Foreskin keratinocyte (primary cell): Measurements from ENCODE around the gene CCDC178.

DNA sequence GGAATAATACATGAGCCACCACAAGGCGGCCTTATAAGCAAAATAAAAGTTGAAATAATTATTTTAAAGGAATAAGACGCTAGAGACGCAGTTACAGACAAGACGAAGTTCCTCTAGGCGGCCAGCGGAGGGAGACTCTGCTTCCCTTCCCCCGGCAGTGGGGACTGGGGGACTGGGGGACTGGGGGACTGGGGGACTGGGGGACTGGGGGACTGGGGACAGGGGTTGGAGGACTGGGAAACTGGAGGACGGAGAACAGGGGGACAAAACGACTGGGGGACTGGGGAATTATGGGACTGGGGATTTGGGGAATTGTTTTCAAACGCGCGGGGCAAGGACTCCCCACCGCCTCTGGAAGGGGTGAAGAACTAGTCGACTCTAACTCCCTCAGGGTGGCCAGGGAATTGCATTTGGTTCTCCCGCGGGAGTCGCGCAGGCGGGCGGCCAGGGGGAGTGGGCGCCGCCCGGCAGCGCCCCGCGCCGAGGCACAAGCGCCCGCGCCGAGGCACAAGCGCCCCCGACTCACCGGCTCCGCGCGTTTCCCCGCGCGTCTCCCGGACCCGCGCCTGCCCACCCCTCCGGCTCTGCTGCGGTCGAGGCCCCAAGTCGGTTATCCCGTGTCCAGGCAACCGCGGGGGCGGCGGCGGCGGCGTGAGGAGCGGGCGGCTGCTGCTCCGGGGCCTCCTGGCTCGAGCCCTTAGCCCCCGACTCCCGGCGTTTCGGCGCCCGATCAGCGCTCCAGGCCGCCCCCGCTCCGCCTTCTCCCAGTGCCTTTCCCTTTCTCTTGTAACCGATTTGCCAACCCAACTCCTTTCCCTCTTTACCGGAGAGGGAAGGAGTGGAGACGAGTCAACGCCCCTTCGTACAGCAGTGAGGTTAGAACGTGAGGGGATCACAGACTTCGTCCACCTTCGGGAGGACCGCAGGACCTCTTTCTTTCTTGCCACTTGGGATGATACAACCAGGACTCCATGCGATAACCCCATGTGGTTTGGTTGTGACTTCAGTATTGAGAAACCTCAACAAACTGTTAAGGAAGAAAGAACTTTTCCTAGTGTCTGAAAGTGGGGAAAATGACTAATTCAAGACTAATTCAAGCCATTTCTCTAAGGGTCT, at the start of gene CCDC178:
TSS of gene CCDC178 (minus strand) at position 595 of the 1,116 bp plus-strand sequence.
- RAMPAGE, total RNA, result no peak

GRCh38 chr18:33584847-33585534, 7.0 kb downstream of the ASXL3 start:
- RAMPAGE, total RNA, result no peak

GRCh38 chr18:34269653-34270140, 45.0 kb upstream of the NOL4 start:
- RAMPAGE, total RNA, result no peak

DNA sequence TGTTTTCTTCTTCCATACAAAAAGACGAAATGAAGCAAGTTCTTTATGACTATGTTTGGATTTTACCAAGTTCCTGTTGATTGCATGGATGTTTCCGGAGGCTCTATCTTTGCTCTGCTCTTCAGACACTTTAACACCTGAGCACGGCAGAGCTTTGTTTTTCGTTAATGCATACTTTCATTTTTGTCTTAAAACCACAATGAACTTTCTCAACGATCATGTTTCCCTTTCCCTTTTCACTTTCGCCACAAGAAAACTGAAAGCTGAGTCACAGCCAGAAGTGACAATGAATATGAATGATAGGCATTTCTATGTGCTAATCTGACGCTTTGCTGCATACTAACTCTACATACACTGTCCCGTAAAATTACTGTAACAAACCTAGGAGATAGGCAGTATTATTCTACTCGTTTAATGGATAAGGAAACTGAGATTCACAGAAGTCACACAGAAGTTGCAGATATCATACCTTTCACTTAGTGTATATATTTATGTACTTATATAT, 150.4 kb downstream of the DTNA start:
- RAMPAGE, total RNA, result no peak

DNA sequence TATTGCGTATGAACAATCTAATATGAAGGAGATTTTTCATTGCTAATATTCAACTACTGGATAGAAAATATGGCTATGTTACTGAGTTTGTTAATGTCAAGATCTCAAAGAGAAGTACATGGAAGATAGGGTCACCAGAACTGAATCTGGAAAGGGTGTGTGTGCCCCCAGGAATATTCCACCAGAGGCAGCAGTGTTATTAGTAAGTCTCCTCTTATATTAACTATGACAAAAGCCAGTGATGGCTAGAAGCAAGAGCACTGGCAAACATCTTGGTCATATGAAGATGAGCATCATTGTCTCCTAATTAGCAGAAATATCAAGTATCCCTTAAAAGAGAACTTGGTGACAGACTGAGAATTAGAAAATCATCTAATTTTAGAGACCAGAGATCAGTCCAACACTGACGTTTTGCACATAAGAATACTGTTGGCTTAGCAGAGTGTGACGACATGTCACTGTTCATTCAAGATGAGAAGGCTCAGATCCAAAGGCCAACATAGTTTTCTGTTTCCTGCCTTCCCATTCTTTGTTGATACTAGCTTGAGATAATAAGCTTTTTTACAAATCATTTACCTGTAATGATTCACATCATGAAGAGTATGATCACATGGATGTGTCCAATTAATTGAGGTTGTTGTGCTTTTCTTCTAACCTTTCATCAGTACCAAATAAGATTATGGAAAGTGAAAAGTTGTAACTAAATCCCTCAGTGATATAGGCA, 44.3 kb downstream of the MAPRE2 start:
- RAMPAGE, total RNA, result no peak

GRCh38 chr18:35243403-35244115, 2.7 kb downstream of the ZNF397 start:
- RAMPAGE, total RNA, result no peak

GRCh38 chr18:35267014-35267691, 22.9 kb downstream of the ZSCAN30 start:
- RAMPAGE, total RNA, result no peak

- RAMPAGE, total RNA, result no peak
These were observed 33.0 kb downstream of the INO80C start for GRCh38 chr18:35464678-35465287.

GRCh38 chr18:35477922-35478980, 19.5 kb downstream of the INO80C start:
- RAMPAGE, total RNA, result no peak

DNA sequence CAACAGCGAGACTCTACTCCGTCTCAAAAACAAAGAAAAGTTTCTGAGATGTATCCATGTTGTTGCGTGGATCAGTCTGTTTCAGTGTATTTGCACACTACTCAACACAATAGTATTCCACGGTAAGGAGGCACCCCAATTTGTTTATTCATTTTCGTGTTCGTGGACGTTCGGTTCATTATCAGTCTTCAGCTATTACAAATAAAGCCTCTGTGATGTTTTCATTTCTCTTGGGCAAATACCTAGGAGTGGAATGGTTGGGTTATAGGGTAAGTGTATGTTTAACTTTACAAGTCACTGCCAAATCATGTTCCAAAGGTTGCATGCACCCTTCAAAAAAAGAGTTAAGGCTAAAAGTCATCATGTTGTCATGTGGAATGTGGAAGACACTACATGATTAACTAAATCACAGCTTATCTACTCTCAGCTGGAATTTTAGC, 15.9 kb downstream of the INO80C start:
- RAMPAGE, total RNA, result no peak

DNA sequence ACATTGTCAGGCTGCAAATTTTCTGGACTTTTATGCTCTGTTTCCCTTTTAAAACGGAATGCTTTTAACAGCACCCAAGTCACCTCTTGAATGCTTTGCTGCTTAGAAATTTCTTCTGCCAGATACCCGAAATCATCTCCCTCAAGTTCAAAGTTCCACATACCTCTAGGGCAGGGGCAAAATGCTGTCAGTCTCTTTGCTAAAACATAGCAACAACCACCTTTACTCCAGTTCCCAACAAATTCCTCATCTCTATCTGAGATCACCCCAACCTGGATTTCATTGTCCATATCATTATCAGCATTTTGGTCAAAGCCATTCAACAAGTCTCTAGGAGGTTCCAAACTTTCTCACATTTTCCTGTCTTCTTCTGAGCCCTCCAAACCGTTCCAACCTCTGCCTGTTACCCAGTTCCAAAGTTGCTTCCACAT, 9.0 kb downstream of the INO80C start:
- RAMPAGE, total RNA, result no peak

DNA sequence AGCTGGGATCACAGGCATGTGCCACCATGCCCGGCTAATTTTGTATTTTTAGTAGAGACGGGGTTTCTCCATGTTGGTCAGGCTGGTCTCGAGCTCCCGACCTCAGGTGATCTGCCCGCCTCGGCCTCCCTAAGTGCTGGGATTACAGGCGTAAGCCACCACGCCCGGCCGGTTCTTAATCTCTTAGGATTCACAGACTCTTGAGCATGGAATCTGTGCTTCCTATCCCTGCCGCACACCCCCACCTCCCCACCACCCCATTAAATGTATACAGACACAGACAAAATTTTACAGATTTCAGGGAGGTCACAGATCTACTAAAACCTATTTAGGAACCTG, 732 bp upstream of the INO80C start:
- RAMPAGE, total RNA, result no peak

DNA sequence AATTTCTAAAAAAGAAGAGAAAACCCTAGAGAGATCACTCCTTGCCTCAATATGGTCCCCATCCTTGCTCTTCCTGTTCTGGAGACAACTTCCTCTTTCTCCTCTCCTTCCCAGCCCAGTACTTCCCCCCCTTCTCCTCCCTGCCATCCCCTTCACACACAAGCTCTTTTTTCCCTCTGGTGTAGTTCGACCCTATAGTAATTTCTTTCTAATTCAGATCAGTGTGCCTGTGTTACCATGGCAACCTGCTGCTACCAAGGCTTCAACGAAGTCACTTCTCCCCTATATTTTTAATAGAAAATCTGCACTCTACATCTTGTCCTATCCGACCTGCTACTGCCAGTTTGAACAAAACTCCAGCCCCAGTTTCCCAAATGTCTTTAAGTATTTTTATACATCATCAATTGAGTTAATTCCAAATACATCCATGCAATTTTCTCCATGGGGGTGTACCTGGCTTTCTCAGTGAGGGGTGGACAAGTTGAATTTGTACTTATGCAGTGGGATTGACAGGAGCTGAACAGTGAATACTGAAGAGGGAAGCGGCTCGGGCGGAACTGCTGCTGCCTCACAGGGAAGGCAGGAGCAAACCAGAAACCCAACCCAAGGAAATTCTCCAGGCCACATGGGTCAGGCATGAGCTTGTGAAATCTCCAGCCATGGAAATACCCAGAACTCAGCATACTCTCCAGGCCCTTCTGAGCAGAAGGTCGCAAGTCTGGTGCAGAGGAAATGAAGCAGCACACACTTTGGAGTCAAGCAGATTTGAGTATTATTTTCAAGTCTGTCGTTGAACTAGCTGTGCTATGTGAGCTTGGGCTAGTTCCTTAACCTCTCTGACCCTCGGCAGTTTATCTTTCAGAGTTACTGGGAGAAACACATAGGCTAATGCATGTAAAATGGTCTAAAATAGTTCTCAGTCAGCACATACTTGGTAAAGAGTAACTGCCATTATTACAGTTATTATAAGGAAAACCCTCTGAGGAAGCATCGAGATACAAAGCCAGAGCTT, 26.4 kb upstream of the INO80C start:
- RAMPAGE, total RNA, result no peak

GRCh38 chr18:35525751-35526580, 28.2 kb upstream of the INO80C start:
- RAMPAGE, total RNA, result no peak

- RAMPAGE, total RNA, result no peak
These were observed 7.4 kb downstream of the GALNT1 start for GRCh38 chr18:35589037-35589307.

- RAMPAGE, total RNA, result no peak
These were observed 101.8 kb downstream of the GALNT1 start for GRCh38 chr18:35683294-35683752.

- RAMPAGE, total RNA, result no peak
These were observed 20.0 kb downstream of the SLC39A6 start for GRCh38 chr18:36108857-36109777.

- RAMPAGE, total RNA, result no peak
These were observed 15.0 kb downstream of the SLC39A6 start for GRCh38 chr18:36113863-36114866.

- RAMPAGE, total RNA, result no peak
These were observed 8.1 kb downstream of the MOCOS start for GRCh38 chr18:36195123-36195990.

DNA sequence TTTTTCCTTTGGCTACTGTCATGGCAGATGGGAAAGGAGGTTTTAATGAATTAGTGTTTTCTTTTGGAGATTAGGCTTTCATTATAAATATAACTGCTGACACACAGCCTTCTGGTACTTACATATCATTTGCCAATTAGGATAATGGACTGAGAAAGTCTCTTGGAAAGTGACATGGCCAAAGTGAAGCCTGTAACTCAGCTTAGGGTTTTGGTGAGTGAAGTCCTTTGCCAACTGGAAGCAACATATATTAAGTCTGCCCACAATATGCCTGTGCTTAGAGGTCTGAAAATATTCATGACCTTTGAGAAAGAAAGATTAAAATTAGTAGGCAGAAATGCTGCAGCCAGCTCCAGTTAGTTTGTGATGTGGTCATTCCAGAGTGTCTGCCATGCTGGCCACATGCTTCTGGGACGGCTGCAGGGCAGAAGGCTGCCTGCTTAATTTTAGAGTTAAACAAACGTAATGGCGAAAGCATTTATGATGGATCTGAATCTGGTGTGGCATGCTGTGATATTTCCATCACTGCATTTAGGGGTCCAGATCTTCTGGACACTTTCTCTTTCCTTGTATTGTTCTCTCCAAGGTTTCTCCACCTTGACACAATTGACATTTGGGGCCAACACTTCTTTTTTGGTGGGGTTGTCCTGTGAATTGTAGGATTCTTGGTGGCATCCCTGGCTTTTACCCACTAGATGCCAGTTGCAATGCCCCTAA, 95.4 kb downstream of the FHOD3 start:
- RAMPAGE, total RNA, result no peak